Osteoblast (primary cell): ENCODE measurements around a stretch of chr2.

- CAGE, long polyA plus RNA, result no peak
- RRBS, result no CpG with 5 or more reads among the region's 3 CpGs
These were observed 97.8 kb downstream of the ZFP36L2 start for GRCh38 chr2:43128604-43128933.

DNA sequence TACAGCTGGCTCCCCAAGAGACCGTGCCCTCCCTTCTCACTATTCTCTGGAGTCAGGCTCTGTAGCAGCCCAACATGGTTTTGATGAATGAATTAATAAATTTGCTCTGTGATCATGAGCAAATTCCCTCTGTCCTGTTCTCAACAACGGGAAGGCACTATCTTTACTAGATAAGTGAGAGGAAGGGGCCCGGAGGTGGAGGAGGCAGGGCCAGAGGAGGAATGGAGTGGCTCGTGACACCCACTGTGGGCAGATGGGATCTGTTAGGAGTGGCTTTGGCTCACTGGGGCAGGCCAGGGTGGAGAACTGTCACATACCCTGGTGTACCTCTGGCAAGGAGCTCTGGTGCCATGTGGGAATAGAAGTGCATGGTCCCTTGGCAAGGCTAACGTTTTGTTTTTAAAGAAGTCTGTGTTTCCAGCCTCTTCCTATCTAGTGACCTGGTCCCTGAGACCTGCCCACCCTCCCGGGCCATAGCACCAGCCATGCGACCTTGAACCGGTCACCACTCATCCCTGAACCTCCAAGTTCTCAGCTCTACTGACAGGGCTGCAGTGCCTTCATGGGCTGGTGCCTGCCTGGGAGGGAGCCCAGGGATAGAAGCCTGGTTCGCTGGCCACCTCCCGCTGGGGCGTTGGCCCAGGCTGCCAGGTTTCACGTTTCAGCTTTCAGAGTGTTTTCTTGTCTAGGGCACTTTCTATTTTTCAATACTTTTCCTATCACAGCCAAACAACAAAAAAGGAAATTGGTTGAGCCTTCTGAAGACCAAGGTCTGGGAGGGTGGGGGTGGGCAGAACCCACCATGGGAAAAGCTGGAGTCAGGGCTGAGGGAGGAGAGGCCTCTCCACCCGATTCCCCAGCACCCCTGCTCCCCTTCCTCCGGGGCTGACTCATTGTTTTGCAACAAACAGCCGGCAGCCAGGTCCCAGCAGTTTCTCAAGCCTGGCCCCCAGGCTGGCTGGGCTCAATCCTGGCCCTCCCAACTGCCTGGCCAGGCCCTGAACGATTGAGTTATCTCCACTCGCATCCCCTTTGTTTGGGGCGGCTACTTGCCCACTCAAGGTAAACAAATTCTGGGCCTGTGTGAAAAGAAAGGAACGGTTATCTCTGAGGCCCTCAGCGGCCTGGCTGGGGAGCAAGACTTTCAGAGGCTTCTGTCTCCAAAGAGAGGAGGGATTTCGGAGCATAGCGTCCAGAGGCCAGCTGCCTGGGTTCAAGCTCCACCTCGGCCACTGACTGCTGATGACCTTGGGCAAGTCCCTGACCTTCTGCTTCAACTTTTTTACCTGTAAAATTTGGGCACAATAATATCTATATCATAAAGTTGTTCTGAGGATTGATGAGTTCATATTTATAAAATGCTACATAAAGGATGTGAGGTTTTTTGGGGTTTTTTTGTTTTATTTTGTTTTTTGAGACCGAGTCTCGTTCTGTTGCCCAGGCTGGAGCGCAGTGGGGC lies 47.7 kb downstream of the ZFP36L2 start:
- CAGE, long polyA plus RNA, result no peak
- RRBS, result no CpG with 5 or more reads among the region's 26 CpGs

DNA sequence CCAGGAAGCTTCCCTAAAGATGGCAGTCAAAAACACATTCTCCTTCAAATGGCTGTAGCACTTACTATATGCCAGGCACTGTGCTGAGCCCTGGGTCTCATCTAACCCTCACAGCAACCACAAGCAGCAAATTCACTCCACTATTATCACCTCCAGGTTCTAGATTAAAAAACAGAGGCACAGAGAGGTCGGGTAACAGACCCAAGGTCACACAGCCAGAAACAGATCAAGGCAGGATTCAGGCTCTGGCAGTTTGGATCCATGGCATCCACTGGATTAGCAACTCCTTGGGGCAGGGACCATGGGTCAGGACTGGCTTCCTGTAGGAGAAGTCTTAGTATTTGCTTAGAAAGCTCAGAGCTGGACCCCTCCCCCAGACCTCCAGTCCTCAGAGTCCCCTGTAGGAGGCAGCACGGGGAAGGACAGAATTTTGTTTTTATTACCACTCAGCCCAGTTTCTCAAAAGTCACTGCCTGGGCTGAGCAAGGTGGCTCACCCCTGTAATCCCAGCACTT lies 34.4 kb downstream of the ZFP36L2 start:
- CAGE, long polyA plus RNA, result no peak
- RRBS, result no CpG with 5 or more reads among the region's 2 CpGs

DNA sequence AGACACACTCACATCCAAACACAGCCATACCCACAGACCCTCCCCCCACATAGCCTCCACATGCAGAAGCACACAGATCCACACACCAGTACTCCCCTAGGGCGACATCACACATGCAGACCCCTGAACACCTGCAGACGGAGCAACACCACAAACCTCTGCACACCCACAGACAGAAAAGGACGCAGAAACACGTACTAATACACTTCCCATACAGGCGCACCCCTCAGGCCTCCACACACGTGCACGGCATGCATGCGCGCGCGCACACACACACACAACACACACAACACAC lies 7.1 kb downstream of the ZFP36L2 start:
- CAGE, long polyA plus RNA, result no peak
- RRBS, result no CpG with 5 or more reads among the region's 11 CpGs

DNA sequence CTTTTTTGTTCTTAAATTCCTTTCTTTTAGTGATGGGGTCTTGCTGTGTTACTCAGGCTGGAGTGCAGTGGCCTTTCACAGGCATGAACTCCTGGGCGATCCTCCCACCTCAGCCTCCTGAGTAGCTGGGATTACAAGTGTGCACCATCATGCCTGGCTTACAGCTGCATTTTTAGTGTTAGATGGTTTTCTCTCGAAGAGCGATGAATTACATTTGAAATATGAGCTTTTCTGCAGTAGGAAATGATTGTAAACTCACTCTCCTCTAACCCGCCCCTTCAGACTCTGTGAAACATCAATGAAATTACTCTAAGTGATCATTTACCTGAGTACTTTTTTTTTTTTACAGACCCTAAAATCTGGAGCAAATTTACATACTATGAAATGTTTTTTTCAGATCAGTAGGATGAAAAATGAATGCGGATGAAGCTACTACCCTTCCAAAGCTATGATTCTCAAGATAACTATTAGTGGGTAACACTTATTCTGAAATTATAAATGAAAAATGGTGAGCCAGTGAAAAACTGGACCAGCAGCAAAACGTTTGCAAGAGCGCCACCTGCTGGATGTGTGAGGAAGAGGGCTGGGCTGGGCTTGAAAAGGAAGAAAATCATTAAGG lies 2.9 kb upstream of the ZFP36L2 start:
- CAGE, long polyA plus RNA, result no peak
- RRBS, result no CpG with 5 or more reads among the region's 7 CpGs

DNA sequence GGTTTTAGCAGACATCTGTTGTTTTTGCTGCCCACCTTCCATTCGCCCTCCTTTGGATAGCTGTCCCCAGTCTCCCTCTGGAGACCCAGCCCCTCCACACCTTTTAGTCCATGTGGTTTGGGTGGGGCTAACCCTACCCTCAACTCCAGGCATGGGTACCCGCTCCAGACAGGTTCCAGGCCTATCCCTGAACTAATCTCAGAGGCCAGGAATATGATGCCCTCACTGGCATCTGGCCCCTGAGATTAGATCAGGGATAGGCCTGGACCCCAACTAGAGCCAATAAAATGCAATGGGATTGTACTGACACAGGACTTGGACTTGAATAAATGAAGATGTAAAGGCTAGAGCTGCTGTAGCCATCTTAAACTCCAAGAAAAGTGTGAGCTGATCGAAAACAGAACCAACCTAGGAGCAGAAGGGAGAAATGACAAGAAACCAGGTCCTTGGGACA lies 27.5 kb upstream of the ZFP36L2 start:
- CAGE, long polyA plus RNA, result no peak
- RRBS, result no CpG with 5 or more reads among the region's 3 CpGs

DNA sequence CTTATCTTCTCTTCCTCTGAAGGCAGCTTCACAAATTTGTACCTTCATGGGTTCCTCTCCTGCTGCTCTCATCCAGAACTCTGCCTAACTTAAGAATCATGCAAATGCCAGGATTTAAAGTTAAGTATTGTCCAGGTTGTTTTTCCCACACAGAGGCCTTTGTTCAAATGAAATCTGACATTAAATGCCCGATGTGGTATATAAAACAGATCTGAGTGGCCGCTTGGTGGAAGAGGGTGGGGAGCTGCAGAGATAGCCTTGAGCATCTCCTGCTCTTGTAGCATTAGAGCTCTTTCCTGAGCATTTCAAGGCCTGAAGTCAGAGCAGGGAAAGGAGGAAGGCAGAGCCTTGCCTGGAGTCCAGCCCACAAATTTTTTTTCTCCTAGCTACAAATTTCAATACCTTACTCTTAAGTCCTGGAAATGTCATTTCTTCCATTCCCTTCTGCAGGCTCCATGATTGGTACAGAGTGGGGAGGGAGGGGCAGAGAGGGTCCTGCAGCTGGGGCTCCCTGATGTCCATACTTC lies 49.4 kb upstream of the ZFP36L2 start:
- CAGE, long polyA plus RNA, result no peak
- RRBS, result no CpG with 5 or more reads among the region's 2 CpGs

- CAGE, long polyA plus RNA, result no peak
- RRBS, result no CpG with 5 or more reads among the region's 7 CpGs
These were observed 119.1 kb upstream of the ZFP36L2 start for GRCh38 chr2:43345352-43346020.

- CAGE, long polyA plus RNA, result no peak
These were observed 144.2 kb upstream of the ZFP36L2 start for GRCh38 chr2:43370550-43371122.

GRCh38 chr2:43386977-43387497 lies 160.6 kb upstream of the ZFP36L2 start:
- CAGE, long polyA plus RNA, result no peak
- RRBS, result no CpG with 5 or more reads among the region's 1 CpG

DNA sequence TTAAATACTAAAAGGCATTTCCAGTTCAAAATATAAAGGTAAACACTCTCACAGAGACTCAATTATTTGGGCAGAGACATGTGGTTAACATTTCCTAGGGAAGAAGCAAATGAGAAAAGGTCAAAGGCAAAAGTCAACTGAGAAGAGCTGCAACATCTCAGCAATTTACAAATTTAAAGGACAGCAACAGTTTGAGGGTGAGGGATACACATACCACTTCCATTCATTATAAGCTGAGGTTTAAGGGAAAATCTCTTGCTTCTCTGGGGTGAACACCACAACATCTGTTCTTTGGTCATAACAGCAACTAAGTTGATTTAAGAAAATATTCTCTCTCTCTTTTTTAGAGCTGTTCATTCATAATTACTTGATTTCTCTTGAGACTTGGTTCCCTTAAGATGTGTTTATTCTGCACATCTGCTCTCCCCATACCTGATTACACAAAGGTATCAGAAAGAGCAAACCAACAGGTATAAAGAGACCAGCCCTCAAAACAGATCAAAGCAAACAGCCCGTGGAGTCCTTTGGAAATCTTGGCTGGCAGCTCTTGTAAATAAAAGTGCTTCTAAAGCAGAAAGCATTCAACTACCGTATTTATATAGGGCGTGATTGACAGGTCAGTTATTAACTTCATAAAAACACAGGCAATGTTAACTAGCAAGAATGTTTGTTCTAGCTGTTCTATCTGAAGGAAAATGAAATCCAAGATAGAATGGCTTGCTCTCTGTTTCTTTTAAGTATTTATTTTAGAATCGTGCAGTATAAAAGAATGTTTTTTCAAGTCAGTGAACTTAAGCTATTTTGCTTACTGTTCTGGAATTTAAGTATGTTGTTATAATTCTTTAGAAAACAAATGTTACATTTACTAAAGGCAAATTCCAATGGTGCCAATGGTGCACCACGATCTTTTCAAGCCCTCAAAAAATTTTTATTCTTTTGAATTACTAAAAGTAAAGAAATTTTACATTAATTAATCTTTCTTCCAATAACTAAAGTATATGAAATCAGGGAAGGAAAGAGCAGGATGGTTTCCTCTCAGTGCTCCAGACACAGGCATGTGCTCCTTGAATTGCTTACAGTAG lies 132.7 kb downstream of the THADA start:
- CAGE, long polyA plus RNA, result no peak
- RRBS, result no CpG with 5 or more reads among the region's 5 CpGs

DNA sequence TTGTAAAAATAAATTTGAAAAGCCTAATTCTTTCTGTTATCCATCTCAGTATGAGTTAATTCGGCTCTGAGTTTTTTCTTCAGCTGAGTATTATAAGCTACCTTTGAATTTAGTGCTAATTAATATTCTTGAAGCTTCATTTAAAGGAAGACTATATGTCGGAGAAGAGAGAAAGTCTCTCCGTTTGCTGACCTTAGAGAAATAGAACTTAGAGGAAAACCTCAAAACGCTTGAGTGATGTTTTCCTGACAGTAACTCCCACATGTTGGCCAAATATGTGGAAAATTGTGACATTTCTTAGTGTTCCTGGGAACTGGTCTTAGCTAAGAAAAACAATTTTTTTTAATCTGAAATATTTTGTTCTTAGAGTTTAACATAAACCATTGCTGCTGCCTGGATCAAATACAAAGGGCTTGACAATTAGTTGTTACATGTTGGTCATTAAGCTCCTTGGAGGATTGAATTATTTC lies 16.2 kb downstream of the DYNC2LI1 start:
- CAGE, long polyA plus RNA, result no peak
- RRBS, result no CpG with 5 or more reads among the region's 4 CpGs

- CAGE, long polyA plus RNA, result no peak
- RRBS, result no CpG with 5 or more reads among the region's 5 CpGs
These were observed 14.1 kb downstream of the ABCG5 start for GRCh38 chr2:43824519-43824971.

- CAGE, long polyA plus RNA, result no peak
- RRBS, result no CpG with 5 or more reads among the region's 8 CpGs
These were observed 13.5 kb downstream of the ABCG5 start for GRCh38 chr2:43825162-43825549.

GRCh38 chr2:43844301-43844815 lies 5.6 kb downstream of the ABCG8 start:
- CAGE, long polyA plus RNA, result no peak
- RRBS, result no CpG with 5 or more reads among the region's 6 CpGs

- CAGE, long polyA plus RNA, result no peak
- RRBS, result no CpG with 5 or more reads among the region's 13 CpGs
These were observed 77.6 kb downstream of the LRPPRC start for GRCh38 chr2:43917921-43918913.

DNA sequence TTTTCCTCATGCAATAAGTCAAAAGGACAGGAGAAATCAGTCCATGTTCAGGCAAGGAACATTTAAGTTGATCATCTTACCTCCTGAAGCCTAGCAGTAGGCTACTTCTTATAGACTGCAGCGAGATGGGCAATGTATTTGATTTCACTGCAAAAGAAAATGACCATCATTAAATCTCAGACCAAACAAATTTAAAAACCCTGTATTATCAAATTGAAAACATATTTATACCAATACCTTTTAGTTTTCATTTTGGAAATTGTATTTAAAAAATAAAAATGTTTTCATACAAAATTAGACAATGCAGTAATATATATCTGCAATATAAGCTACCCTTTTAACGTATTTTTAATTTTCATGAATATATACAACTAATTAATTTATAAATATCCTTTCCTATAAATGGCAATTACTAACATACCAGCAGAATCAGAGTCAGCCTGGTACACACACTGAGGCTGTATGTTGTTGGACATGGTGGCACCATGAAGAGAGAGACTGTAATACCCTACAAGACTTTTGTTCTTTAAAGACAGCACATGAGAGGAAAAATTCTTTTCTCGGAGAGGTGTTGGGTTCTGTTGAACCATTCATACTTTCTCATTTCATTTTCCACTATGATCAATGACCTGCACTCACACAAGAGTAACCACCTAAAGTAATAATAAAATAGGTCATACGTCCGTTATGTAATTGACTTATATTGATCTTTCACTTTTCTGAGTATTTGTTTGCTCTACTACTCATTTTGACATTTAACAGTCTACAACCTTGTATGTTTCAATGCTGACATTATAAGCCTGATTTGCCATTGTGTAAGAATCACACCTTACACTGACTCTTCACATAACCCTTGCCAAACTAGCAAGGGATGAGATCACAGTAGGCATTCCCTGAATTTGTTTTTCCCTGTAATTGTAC lies 38.2 kb downstream of the LRPPRC start:
- CAGE, long polyA plus RNA, result no peak
- RRBS, result no CpG with 5 or more reads among the region's 5 CpGs

DNA sequence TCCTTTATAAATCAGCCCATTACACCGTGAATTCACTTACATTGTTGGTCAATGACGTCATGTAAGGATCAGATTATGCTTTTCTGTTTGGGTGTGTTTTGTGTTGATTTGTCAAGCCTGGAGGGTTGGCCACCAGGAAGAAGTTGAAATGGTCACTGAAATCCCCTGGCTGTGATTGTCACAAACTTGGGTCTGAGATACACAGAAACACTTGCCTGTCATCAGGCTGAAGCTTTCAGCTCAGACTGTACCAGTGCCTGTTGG lies 7.0 kb upstream of the SLC3A1 start:
- CAGE, long polyA plus RNA, result no peak
- RRBS, result no CpG with 5 or more reads among the region's 2 CpGs

- CAGE, long polyA plus RNA, result no peak
- RRBS, result 26% methylated on average over 2 of the region's 12 CpGs
These were observed 210.9 kb upstream of the SIX2 start for GRCh38 chr2:45220103-45220655.

- CAGE, long polyA plus RNA, result no peak
- RRBS, result no CpG with 5 or more reads among the region's 8 CpGs
These were observed 253.8 kb upstream of the SIX2 start for GRCh38 chr2:45262965-45263635.